ENCODE measurements around a stretch of chr17.

GRCh38 chr17:199865-200628 lies 18.6 kb upstream of the DOC2B start:
- PRO-cap, 3 experiments: no peak in any of the 3 experiments

GRCh38 chr17:207039-207466 lies 25.6 kb upstream of the DOC2B start:
- PRO-cap, 3 experiments: no peak in any of the 3 experiments

DNA sequence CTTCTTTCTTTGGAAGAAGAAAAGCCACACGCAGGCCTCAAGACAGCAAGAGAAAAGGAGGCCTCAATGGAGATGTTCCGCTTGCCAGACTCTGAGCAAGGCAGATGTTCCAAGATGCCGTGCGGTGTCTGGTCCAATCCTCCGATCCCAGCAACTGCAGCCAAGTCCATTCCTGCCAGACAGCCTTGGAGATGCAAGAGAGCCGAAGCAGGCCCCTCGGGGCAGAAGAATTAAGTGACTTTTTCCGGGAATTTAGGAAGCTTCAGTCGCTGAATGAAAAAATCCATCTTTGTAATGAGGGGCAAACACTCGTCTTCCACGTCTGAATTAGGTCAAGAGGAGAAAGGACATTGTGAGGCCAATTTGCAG lies 44.8 kb downstream of the RPH3AL start:
- PRO-cap, 3 experiments: no peak in any of the 3 experiments

DNA sequence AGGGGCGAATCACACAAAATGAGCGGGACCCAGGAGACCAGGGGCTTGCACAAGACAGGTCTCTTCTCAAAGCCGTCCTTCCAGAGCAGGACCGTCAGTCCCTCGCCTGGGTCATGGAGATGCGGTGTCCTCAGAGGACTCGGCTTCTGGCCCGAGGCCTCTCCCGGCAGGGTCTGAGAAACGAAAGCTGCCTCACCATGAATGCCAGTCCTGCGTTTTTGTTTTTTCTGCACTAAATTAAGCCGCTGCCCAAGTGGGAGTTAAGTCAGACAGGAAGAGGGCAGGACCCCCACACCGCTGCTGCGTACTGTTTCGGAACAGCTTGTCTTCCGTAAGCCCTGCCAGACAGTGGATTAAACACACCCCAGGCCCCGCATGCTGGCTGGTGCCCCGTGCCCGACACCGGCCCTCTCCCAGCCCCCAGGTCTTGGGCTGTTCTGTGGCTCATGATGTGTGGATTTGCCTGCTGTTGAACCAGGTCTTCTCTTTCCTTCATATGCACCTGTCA lies 84.6 kb downstream of the C17orf97 start:
- PRO-cap, 3 experiments: no peak in any of the 3 experiments

- PRO-cap, 3 experiments: peak in 1 of 3 experiments; most common minus-strand start chr17:521722 (in 1)
Measured at GRCh38 chr17:521462-521846, 111.3 kb downstream of the C17orf97 start.

- PRO-cap, 3 experiments: no peak in any of the 3 experiments
Measured at GRCh38 chr17:615151-615726, 99.4 kb downstream of the VPS53 start.

DNA sequence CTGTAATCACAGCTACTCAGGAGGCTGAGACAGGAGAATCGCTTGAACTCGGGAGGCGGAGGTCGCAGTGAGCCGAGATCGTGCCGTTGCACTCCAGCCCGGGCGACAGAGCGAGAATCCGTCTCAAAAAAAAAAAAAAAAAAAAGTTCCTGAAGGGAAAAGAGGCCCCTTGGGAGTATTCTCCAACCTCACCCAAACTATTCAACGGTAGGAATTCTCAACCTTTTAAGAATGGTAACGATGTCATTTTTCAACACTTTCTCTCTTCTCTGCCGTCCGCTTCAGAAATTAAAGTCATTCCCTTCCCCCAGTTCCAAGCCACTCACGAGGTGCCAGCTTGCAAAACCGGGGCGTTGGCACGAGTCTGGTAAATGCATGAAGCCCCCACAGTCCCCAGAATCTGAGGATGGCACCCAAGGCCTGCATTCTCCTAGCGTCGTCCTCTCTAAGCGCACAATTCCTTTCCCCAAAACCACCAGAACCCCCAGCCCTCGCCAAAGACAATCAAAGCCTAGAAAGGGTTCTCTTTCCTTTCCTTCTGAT lies 648 bp downstream of the VPS53 start:
- PRO-cap, 3 experiments: no peak in any of the 3 experiments

- PRO-cap, 3 experiments: no peak in any of the 3 experiments
Measured at GRCh38 chr17:751110-751951, 733 bp downstream of the GEMIN4 start.

DNA sequence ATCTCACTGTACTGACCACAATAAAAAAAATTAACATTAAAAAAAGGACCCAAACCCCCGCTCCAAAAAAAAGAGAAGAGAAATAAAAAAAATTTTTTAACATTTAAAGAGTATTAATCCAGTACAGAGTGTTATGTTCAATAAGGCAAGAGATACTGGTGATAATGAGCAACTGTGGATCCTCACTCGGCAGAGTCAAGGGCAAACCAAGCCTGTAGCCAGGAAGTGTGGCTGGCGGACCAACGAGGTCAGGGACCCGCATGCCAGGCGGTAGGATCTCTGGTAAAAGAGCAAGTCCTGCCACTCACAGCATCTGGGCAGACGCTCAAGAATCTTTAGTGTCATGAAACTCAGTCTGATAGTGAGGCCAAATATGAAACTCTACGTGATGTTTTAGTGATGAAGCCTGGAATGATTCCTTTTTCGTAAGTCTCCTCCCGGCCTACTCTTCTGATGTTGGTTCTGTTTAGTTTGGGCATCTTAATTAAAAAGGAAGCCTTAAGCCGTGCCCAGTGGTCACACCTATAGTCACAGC lies 8.3 kb upstream of the GEMIN4 start:
- PRO-cap, 3 experiments: no peak in any of the 3 experiments

DNA sequence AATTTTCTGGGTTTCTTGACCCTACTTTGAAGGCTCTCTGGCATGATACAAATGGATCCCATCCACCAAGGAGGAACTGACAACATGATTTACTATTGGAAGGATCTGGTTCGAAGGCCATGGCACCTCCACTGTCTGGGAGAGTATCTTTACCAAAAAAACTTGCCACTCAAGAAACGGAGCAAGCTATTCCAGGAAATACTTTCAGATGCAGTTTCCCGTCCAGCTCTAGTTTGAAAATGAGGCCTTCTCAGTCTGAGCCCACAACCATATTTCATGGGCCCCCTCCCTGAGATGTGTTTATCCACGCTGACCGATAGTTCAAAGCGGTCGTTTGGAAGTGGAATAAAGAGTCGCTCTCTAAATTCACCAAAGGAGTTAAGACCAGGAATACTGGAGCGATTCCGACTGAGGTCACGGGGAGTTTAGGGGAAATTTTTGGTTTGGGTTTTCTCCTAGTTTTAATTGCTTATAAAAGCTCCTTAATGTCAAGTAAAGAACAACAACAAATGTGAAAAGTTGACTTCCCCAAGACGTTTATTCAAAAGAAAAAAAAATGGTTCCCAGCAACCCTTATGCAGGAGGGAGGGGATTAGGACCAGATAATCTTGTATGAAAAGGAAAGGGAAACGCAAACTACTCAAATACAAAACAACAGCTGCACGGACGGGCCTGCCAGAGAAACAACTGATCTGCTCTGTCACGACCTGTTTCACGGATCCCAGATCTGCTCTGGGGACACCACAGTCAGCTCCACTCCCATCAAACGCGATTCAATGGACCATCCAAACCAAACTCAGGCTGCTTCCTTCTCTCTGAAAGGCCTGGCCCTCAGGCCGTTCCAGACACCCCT lies 77.0 kb downstream of the MRM3 start:
- PRO-cap, 3 experiments: no peak in any of the 3 experiments

DNA sequence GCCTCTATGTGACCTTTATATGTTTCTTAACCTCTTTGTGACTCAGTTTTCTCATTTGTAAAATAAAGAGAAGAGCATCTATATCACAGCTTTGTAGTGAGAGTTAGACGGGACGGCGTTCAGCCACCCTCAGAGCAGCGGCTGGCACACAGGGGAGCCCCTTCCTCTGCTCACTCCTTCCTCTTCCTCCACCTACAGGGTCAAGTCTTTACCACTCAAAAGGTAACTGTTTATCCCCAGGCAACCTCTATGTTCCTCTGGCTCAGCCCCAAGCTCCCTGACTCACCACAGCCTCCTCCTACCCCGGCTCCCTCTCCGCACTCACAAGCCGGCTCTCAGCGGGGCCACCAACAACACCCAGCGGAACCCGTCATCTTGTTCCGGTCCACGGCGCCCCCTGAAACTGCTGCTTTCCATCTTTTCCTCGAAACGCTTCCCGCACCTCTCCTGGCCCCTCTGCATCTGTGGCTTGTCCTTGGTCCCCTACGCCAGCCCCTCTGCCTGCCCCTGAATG lies 58.5 kb downstream of the NXN start:
- PRO-cap, 3 experiments: no peak in any of the 3 experiments

DNA sequence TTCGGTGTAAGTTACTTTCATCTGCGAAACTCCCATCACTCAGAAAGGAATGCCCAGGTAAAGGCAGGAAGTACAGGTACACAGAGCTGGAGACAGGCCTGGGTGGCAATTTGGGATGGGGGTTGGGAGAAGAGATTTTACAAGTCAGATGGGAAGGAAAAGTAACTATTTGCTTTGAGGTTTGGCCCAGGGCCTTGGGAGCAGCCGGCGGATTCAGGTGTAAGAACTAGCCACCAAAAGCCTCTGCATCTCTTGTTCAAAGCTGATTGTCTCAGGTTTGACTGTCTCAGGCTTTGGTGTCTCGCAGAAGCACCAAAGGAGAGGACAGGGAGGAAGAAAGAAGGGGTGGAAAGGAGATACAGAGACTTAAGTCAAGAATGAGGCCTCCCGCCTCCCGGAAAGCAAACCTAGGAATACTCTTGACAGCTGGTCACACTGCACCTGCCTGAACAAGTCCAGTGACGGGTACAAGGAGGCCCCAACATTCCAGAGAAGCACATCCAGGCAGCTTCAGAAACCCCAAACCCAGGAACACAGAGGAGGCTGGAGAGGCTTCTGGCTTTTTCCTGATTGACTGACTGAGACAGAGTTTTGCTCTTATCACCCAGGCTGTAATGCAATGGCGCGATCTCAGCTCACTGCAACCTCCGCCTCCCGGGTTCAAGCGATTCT lies 54.6 kb downstream of the NXN start:
- PRO-cap, 3 experiments: no peak in any of the 3 experiments

- PRO-cap, 3 experiments: no peak in any of the 3 experiments
Measured at GRCh38 chr17:1000628-1001180, 3.8 kb downstream of the TIMM22 start.

DNA sequence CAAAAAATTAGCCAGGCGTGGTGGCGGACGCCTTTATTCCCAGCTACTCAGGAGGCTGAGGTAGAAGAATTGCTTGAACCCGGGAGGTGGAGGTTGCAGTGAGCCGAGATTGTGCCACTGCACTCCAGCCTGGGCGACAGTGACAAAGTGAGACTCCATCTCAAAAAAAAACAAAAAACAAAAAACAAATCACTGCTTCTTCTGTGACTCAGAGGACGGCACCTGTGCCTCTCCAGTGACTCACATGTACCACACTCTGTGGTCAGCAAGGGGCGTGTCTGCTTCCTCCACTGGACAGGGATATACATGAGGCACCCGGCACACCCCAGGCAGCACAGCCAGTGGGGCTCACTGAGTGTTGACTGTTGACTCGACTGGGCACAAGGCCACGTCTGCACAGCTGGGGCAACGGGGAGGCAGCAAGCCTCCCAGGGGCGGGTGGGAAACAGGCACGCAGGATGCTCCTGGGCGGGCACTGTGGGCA lies 63.9 kb downstream of the TIMM22 start:
- PRO-cap, 3 experiments: no peak in any of the 3 experiments

- PRO-cap, 3 experiments: peak in 2 of 3 experiments; most common plus-strand start chr17:1083524 (in 1); most common minus-strand start chr17:1083533 (in 1)
Measured at GRCh38 chr17:1083226-1083888, 86.4 kb downstream of the TIMM22 start.

GRCh38 chr17:1137493-1137910 lies 42.3 kb downstream of the ABR start:
- PRO-cap, 3 experiments: no peak in any of the 3 experiments

GRCh38 chr17:1179193-1179401 lies 684 bp downstream of the ABR start:
- PRO-cap, 3 experiments: no peak in any of the 3 experiments

- PRO-cap, 3 experiments: no peak in any of the 3 experiments
Measured at GRCh38 chr17:1227525-1228740, 42.3 kb upstream of the BHLHA9 start.

GRCh38 chr17:1298573-1299066 lies 19.2 kb downstream of the TRARG1 start:
- PRO-cap, 3 experiments: no peak in any of the 3 experiments

GRCh38 chr17:1300179-1300658 lies 20.8 kb downstream of the TRARG1 start:
- PRO-cap, 3 experiments: no peak in any of the 3 experiments

Data from Metastatic Breast Carcinoma in the Ovary (tissue), 3 donors.